RPMI7951 (cell line): ENCODE measurements around the genes CLEC2A, CLEC12B and GABARAPL1.

DNA sequence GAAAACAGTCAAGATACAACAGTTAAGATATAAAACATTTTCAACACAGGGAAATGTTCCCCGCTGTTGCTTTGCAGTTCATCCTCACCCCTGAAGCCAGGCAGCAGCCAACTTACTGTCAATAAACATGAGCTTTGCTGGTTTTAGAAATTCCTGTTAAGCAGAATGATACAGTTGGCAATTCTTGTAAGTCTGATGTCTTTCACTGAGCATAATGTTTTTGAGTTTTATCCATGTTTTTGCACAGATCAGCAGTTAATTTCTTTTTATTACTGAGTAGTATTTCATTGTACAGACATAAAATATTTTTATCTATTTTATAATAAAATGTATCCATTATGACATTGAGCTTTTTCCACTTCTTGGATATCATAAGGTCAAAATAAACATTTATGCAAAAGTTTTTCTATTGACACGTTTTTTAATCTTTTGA lies 1.3 kb upstream of the CLEC2B start:
- RAMPAGE, long total RNA = no peak

DNA sequence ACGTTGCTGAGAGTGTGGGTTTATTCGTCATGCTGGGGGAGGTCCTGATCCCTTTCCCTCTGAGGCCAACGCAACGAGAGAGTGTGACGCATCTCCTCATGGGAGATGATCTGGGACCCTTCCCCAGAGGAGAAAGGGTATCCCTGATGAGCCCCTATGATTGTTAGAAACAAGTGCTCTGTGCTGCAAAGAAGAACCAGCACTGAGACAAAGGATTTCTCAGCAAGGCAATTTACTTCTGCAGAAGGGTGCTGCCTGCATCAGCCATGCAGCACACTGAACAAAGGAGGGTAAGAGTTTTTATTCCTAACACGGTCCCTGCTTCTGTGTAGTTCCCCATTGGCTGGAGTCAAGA lies 21.4 kb downstream of the CLEC2A start:
- RAMPAGE, long total RNA = no peak

- RAMPAGE, long total RNA = no peak
These were observed at the start of gene CLEC2A for GRCh38 chr12:9932194-9932628. CLEC2A (minus strand) TSS chr12:9932370.

- RAMPAGE, long total RNA = no peak
These were observed at the start of gene CLEC12B for GRCh38 chr12:10010392-10010965. CLEC12B (plus strand) TSS chr12:10010627.

- RAMPAGE, long total RNA = no peak
These were observed 480 bp upstream of the GABARAPL1 start for GRCh38 chr12:10212143-10212650.

DNA sequence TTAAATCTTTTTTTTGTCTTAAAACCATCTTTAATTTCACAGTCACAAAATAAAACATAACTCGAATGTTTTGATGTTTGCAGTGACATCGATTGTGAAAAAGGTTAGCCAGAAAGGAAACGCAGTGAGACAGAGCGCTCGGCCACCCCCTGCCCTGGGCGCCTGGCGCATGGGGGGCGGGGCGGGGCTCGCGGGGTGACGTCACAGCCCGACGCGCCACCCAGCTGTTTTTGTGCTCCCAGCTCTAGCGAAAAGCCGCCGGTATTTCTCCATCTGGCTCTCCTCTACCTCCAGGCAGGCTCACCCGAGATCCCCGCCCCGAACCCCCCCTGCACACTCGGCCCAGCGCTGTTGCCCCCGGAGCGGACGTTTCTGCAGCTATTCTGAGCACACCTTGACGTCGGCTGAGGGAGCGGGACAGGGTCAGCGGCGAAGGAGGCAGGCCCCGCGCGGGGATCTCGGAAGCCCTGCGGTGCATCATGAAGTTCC lies at the start of gene GABARAPL1:
GABARAPL1 (plus strand) TSS at position 227 of the 489 bp plus-strand sequence.
- RAMPAGE, long total RNA = no peak

GRCh38 chr12:10392787-10393006 lies 2.9 kb upstream of the KLRK1 start:
- RAMPAGE, long total RNA = no peak

DNA sequence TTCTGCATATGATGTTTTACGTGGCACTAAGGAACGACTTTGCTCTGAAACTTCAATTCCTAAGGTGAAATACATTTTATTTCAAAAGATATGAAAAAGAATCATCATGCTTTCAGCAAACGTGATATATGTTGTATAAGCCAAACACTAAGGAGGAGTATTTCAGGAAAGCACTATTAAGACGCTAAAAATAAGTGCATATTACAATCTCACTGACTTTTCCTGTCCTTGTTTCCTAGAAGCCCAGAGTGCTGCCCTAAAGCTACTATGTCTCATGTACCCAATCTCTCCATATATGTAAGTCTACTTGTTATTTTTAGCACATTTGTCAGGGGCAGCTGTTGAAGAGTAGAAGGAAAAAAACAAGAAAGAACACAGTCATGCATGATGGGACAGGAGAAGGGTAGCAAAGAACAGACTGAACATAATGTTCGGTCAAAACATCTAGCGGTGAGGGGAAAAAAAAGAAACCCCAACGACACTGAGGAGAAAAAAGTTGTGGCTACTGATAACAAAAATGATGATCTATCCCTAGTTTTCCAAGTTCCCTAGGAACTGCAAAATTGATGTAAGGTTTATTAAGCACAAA lies 14.3 kb downstream of the YBX3 start:
- RAMPAGE, long total RNA = no peak

DNA sequence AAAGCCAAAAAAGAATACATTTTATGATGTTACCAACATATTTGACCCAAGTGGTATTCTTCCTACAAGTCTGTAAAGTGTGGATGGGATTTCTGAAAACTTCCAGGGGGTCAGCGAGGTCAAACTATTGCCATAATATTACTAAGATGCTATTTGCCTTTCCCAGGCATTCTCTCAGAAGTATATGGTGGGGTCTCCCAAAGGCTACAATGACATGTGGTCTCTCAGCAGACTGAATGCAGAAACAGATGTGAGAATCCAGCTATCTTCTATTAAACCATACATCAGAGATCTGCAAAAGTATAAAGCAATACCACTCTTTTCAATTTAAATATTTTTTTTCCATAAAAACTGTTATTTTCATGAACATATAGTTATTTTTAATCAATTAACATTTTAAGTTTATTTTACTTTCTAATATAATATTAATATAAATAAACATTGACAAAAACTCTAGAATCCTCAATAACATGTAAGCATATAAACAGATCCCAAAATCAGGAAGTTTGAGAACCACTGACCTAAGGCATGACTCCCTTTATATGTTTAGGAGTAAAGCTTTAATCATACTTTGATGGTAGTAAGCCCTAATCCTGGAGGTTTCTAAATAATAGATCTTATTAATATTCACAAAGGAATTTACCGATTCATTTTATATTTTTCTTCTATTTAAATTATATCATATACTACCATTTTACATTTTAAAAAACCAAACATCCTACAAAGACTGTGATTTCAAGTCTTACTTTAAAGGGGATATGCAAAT lies 12.4 kb downstream of the YBX3 start:
- RAMPAGE, long total RNA = no peak

DNA sequence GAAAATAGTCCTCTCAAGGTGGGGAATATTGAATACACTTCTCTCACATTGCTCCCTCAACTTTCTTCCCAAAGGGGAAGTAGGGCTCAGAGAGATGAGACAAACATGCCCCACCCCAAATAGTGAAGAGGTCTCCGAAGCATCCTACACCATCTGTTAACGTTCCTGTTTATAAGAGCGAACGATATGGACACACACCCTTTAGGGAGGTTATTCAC lies 1.6 kb downstream of the YBX3 start:
- RAMPAGE, long total RNA = no peak

DNA sequence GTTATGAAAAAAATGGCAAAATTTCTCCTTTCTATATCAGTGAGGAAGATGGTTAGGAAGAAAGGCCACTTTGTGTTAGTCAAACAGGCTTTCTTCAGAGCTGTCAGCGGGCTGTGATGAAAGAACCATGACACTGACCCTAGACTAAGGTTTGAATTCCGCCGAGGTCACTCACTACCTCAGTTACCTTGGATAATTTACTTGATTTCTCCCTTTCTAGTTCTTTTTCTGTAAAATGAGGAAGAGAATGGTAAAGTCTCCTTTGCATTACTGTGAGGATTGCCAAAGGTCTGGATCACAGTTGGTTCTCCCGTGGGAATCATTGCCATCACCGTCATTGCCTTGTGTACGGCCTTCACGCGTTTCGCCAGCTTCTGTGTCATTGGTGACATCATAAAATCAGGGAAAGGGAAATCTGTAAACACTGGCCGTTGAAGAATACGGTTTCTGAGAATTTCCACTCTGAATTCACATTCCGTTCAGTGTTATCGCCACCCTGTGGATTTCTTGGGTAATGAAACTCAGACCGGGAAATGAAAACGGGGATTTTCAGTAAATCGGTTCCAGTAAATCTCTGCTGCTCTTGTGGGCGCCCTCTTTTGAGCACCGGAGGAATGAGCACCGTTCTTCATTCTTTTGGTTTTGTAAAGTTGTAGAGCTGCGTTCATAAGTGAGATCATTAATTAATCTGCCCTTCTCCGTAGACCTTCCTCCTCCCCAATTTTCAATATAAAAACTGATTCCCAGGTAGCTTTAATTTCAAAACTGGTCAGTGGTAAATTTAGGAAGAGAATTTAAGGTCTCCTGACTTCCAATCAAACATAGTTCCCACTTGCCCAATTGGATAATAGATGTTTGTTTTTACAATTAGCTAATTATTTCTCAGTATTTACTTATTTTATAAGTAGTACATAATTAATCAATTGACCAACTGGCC lies 26.9 kb upstream of the YBX3 start:
- RAMPAGE, long total RNA = no peak

- RAMPAGE, long total RNA = no peak
These were observed 13.9 kb upstream of the TAS2R14 start for GRCh38 chr12:10952869-10953433.

- RAMPAGE, long total RNA = no peak
These were observed 18.9 kb downstream of the PRB4 start for GRCh38 chr12:11291306-11291793.

DNA sequence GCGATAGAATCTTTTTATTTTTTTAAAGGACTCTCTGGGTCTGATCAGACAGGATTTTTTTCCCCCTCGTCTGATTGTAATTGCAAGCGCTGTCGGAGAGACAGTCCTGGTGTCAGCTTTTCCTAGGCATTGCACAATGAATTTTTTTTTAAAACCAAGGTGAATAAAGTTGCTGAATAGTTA lies 1.0 kb downstream of the ETV6 start:
- RAMPAGE, long total RNA = no peak

- RAMPAGE, long total RNA = no peak
These were observed 55.6 kb downstream of the ETV6 start for GRCh38 chr12:11705003-11705513.

DNA sequence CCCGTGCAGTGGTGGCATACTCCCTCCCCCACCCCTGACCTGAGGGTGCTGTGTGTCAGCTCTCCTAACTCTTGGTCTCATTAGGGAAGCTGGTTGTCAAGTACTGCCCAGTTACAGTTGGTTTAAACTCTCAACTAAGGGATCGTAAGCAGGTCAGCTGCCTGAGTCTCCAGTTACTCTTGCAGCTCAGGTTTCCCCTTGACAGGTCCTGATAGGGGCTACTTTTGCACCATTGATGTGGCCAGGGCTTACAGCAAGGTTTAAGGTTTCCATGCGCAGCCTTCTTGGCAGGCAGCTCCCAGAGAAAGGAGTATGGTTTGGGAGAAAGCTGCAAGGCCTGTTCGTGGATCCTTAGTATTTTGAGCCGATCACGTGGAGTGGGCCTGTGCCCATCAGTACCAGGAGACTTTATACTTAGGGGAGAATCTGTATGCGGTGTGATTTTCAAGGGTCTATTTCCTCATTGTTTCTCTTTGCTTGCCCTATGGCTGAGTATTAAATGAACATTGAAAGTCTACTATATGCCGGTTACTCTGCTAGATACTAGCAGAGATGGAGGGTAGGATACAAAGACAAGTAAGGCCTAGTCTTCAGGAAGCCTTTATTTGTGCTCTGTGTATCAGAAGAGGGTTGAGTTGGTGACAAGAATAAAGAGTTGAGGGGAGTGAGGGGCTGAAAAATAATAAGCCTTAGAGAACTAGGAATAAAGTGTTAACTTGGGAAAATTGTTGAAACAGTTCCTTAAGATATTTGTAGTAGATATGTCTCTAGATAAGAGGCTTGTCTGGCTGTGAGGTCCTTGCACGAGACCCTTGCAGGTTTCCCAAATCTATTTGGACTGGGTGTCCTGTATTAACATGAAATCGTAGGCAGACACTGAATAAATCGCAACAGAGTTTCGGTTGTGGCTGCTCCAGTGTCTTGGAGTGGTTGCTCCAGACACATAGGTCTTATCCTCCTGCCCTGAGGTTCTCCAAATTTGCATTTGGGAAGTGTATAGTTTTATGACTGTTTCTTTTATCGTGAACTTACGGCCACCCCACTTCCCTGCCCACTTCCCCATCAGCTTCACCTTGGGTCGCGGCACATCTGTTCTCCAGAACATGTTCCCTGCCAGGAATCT lies 74.9 kb downstream of the ETV6 start:
- RAMPAGE, long total RNA = no peak

DNA sequence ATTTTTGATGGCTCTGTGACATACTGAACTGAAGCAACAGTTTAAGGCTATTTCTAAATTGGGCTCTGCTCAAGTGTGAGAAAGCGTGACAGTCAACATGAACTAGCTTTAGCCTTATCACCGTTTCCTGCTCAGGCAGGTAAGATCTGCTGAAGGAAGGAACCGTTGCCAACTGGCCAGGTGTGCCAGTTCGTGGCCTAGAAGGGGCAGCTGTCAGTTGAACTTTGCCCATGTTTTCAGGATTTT lies 79.5 kb downstream of the ETV6 start:
- RAMPAGE, long total RNA = no peak

GRCh38 chr12:11795060-11795511 lies 145.6 kb downstream of the ETV6 start:
- RAMPAGE, long total RNA = no peak

GRCh38 chr12:11795512-11796402 lies 146.3 kb downstream of the ETV6 start:
- RAMPAGE, long total RNA = no peak

- RAMPAGE, long total RNA = no peak
These were observed 206.8 kb upstream of the BCL2L14 start for GRCh38 chr12:11863677-11864506.